ENCODE measurements around a stretch of chr18.

GRCh38 chr18:21004626-21005204 lies 106.9 kb downstream of the ROCK1 start:
- PRO-cap = no peak
- RAMPAGE, long total RNA, 3 experiments = no peak in any of the 3 experiments

GRCh38 chr18:21112179-21112569 lies 561 bp upstream of the ROCK1 start:
- PRO-cap = bidirectional peak, plus-strand start at chr18:21112396, minus-strand start at chr18:21112321
- RAMPAGE, long total RNA, 3 experiments = no peak in any of the 3 experiments

GRCh38 chr18:21456822-21457456 lies 143.6 kb downstream of the ESCO1 start:
- PRO-cap = no peak
- RAMPAGE, long total RNA, 3 experiments = no peak in any of the 3 experiments

GRCh38 chr18:21573985-21574540 lies 26.4 kb downstream of the ESCO1 start:
- PRO-cap = no peak
- RAMPAGE, long total RNA, 3 experiments = no peak in any of the 3 experiments

DNA sequence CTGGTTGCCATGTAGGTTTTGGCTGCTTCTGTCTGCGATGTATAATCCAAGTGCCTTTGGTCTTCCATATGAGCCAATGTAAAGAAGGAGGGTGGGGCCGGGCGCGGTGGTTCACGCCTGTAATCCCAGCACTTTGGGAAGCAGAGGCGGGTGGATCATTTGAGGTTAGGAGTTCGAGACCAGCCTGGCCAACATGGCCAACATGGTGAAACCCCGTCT lies 533 bp upstream of the ESCO1 start:
- PRO-cap = no peak
- RAMPAGE, long total RNA, 3 experiments = no peak in any of the 3 experiments

GRCh38 chr18:21663598-21664099 lies 40.9 kb downstream of the ABHD3 start:
- PRO-cap = no peak
- RAMPAGE, long total RNA, 3 experiments = no peak in any of the 3 experiments

DNA sequence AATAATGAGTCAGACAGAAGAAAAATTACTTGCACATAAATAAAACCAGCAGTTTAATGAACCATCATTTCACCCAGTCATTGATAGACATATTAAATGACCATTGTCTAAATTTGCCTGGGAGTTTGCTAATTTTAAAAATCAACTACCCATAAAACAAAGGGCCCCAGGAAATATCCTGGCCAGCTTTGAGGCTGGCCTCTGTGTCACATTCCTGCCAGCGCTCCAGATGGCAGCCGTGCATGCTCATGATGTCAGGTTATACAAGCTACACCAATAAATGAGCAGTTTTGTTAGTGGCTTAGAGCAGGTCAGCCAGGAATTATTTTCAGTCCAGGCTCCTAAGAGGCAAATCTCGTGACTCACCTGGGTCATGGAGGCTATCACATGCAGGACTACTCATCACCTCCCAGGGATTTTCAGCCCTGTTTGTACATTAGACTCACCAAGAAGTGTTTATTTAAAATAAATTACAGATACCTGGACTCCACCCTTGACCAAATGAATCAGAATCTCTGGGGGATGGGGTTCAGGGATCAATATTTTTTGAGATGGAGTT lies 31.7 kb downstream of the ABHD3 start:
- PRO-cap = no peak
- RAMPAGE, long total RNA, 3 experiments = no peak in any of the 3 experiments

DNA sequence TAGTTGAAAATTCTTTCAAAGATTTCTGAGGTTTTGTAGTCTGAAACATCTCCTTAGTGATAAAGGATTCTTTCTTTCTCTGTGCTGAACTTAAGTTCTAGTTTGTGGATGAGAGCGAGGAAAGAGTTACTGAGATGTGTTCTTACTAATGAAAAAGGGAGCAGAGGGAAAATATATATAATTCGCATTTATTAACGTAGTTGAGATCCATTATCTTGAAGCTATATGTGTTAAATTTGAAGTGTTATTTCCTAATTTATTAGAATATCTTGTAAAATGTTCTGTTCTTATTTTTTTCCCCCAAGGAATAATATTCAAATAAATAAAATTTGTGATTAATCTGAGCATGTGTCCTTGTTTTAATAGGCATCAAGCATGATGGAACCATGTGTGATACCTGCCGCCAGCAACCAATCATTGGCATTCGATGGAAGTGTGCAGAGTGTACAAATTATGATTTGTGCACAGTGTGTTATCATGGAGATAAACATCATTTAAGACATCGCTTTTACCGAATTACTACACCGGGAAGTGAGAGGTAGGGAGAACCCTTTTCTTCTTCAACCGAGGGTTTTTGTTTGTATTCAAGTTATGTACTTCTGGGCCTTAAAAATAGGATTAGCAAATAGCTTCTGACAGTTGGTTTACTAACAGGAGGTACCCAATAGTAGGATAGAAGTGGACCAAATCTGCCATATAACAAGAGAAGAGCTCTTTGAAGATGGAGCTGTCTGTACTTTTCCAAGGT lies 25.0 kb downstream of the MIB1 start:
- PRO-cap = no peak
- RAMPAGE, long total RNA, 3 experiments = no peak in any of the 3 experiments

DNA sequence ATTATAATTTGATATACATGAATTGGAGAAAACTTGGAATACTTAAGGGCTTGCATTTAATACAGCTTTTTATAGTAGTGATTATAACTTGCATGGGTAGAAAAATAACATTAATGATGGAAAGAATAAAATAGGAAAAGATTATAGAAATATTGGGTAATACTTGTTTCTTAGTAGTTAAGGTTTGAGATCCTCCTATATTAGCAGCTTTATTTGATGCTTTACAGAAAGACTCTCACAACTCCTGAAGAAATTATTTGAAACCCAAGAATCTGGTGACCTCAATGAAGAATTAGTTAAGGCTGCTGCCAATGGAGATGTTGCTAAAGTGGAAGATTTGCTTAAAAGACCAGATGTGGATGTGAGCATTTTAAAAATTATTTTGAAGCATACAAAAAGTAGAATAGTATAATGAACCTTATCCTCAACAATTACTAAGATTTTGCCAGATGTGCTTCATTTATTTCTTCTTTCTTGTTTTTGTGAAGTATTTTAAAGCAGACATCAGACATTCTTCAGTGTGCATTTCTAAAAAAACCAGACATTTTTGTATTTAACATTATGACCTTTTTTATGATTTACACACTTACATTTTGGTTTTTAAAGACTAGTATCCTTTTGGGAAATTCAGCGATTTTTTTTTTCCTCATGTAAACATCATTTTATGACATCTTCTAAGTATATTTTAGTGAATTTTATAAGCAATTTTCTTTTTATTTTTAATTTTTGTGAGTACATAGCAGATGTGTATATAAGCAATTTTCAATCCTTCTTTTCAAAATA lies 59.2 kb downstream of the MIB1 start:
- PRO-cap = no peak
- RAMPAGE, long total RNA, 3 experiments = no peak in any of the 3 experiments

DNA sequence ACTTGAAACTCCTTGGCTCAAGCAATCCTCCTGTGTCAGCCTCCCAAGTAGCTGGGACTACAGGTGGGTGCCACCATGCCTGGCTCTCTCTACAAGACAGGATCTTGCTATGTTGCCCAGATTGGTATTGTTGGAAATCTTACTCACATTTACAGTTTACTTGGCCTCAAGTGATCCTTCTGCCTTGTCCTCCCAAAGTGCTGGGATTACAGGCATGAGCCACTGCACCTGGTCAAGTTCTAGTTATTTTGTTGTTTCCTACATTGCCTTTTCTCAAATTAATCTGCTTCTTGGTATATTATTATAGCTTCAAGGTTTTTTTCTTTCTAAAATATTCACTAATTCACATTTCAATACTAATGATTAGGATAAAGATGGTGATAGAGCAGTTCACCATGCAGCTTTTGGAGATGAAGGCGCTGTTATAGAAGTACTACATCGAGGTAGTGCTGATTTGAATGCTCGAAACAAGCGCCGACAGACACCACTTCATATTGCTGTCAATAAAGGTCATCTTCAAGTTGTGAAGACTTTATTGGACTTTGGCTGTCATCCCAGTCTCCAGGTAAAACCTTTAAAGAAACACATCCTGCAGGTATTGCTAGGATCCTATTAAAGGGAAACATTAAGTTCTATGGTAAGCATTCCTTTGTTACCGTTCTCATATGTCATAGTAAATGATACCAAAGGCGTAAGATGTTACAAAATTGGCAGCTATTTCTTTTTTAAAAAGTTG lies 74.8 kb downstream of the MIB1 start:
- PRO-cap = no peak
- RAMPAGE, long total RNA, 3 experiments = start-site peak on the plus strand in 1 of 3 experiments, centred at position 245 of the sequence, 6 reads per replicate

DNA sequence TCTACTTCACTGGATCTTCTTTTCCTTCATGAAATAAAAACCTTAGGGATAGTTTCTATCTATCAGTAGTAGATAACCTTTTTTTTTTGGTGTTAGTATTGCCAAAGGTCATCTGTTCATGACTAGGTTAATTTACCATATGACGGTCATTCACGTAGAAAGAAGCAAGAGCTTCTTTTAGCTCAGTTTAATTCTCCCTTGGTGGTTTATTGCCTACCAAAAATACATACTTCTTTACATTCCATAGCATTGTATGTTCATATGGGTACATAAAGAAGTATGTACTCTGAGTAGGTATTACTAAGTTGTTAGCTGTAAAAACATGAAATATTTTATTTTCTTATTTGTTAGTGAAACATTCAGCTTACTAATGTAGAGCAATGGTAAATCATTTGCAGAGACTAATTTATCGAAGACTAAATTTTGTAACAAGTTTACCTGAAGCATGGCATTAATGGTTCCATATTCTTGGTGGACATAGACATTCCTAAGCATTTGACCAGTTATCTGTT lies 88.3 kb downstream of the MIB1 start:
- PRO-cap = no peak
- RAMPAGE, long total RNA, 3 experiments = no peak in any of the 3 experiments

GRCh38 chr18:21831231-21831903 lies 90.8 kb downstream of the MIB1 start:
- PRO-cap = unidirectional peak, minus-strand start at chr18:21831425; unidirectional peak, minus-strand start at chr18:21831486
- RAMPAGE, long total RNA, 3 experiments = start-site peak on the plus strand in 1 of 3 experiments, at chr18:21831215-21831428 at its widest, 8 reads per replicate

DNA sequence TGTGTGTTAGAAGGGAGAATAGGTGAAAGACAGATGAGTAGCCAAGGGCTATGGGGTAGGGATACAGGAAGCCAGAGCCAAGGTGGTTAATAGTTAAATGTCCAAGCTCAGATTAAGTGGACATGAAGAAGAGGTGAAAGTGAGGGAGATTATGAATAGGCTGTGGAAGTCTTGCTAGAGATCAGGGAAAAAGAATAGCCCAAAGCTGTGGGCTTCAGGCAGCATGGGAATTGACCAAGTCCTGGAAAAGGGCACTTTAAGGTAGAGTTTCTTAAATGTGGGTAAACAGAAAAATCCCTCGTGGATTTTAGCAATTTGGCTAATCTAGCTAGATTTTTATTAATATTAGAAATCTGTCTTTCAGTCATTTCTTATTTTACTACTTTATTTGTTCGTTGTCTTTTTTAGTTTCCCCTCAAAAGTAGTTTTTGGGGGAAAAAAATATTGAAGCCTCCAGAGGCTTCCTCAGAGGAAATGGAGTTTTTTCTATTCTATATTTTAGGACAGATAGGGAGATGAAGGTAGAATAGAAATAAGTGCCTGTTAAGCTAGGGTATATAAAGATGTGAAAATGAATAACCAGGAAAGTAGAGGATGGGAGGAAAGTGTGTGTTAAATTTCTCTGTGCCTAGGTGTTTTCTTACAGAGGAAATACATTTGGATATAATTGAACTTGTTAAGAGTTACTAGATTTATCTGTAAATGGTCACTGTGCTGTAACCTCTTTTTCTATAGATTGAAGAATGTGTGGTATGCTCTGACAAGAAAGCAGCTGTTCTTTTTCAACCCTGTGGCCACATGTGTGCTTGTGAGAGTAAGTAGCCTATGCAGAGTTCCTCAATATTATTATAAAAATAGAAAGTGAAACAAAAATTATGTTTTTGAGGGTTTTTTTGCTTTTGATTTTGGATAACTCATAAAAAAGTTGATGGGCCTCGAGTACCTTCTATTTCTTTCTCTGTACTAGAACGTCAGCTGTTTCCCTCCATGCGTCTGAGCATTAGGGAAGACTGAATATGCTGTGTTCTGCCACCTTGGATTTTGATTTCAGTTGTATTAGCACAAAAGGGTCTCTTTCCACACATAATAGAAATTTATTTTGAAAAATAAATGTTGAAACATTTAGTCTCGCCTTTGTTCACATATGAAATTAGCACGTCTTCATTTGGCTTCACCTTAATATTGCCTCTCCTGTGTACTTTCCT lies 112.2 kb downstream of the MIB1 start:
- PRO-cap = no peak
- RAMPAGE, long total RNA, 3 experiments = start-site peak on the plus strand in 1 of 3 experiments, centred at position 503 of the sequence, 12 reads per replicate

DNA sequence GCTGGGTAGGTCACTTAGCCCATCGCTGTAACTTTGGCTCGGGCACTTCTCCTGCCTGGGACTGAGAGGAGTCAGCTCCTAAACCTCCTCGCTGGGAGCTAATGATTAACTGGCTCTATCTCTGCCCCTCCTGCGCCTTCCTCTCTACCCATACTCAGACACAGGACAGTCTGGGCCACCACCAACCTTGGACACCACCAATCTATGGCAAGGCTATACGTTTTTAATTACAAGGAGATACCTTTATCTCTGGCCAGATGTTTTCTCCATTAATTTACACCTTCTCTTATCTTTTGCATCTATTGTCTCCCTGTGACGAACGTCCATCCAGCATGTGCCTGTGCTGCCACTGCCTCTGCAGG lies 149.2 kb upstream of the GATA6 start:
- PRO-cap = no peak
- RAMPAGE, long total RNA, 3 experiments = no peak in any of the 3 experiments

GRCh38 chr18:22044957-22045800 lies 124.2 kb upstream of the GATA6 start:
- PRO-cap = no peak
- RAMPAGE, long total RNA, 3 experiments = no peak in any of the 3 experiments

- PRO-cap = no peak
- RAMPAGE, long total RNA, 3 experiments = no peak in any of the 3 experiments
Observed at GRCh38 chr18:22173787-22174888, 4.7 kb downstream of the GATA6 start.

- PRO-cap = no peak
- RAMPAGE, long total RNA, 3 experiments = no peak in any of the 3 experiments
Observed at GRCh38 chr18:22191221-22191596, 21.8 kb downstream of the GATA6 start.

DNA sequence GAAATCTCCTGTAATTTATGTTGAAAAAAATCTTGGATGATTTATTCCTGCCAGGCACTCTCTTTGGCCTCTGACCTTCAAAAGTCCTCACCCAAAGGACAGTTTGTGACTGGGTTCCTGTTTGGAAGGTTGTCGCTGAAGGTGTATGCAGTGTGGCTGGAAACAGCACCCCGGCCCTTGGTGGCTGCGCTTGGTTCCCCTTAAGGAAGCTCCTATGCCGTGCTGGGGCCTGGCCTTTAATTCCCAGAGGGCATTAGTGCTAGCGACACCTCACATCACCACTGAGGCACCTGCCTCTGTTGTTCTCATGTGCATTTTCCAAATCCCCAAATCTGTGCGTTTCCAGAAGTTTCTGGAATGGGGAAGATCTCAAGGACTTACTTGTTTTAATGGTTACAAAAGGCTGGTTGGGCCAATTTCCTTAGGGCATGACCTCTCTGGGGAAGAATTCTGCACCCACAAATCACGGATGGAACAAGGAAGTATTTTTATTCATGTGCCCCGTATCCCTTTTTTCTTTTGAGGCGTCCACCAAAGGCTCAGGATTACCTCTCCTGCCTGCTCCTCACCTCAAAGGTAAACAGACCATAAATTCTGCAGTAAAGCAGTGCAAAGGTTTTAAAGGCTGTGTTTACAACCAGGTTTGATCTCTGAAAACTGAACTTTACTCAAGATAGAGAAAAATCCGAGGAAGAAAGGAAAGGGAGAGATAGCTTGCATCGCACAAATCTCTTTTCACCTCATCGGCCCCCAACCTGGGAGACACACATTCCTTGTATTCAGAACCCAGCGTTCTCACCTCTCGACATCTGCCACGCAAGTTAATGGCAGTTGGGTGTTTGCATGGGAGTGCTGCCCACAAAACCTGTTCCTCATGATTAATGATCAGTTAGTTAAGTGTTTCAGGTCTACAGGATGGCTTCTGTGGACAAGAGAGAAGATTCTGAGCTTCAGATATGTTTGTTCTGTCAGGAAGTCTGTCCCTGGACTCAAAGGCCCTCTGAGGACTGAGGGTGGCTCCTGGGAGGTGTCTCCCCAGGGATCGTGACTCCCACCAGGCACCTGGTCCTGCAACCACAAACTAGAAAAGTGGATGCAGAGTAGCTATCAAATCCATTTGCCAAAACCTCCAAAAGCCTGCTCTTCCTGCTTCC lies 72.4 kb downstream of the GATA6 start:
- PRO-cap = no peak
- RAMPAGE, long total RNA, 3 experiments = no peak in any of the 3 experiments

- PRO-cap = no peak
- RAMPAGE, long total RNA, 3 experiments = no peak in any of the 3 experiments
Observed at GRCh38 chr18:22267238-22268215, 98.1 kb downstream of the GATA6 start.

- PRO-cap = no peak
- RAMPAGE, long total RNA, 3 experiments = no peak in any of the 3 experiments
Observed at GRCh38 chr18:22322603-22322985, 95.1 kb downstream of the CTAGE1 start.

All from subcutaneous adipose tissue (tissue), 3 donors.